Sciatic nerve (tissue), 1 donor: ENCODE measurements around the gene OPRD1.

DNA sequence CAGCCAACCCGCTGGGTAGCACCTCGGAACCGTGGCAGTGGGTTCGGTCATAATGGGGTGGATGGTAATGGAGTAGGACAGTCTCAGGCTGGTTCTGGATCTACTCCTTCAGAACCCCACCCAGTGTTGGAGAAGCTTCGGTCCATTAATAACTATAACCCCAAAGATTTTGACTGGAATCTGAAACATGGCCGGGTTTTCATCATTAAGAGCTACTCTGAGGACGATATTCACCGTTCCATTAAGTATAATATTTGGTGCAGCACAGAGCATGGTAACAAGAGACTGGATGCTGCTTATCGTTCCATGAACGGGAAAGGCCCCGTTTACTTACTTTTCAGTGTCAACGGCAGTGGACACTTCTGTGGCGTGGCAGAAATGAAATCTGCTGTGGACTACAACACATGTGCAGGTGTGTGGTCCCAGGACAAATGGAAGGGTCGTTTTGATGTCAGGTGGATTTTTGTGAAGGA is 6.6 kb downstream of the YTHDF2 start:
- PRO-cap: no peak

DNA sequence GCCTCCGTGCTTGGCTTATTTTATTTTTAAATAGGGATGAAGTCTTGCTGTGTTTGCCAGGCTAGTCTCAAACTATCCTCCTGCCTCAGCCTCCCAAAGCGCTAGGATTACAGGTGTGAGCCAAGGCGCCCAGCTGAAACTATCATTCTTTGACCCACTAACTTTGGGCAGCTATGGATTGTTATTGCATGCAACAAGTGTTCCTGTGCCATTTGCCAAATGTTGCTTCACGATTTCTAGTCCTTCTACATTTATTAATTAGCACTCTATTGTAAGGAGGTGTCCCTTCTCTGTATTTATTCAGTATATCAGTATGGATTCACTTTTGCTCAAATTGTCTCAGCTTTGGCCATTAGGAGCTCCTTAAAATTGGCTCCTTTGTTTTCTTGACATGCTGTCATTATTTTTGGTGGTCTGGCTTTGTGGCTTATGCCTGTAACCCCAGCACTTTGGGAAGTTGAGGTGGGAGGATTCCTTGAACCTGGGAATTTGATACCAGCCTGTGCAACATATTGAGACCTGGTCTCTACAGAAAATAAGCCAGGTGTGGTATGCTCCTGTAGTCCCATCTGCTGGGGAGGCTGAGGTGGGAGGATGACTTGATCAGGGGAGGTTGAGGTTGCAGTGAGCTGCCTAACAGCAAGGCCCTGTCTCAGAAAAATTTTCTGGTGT is 36.5 kb downstream of the YTHDF2 start:
- PRO-cap: no peak

DNA sequence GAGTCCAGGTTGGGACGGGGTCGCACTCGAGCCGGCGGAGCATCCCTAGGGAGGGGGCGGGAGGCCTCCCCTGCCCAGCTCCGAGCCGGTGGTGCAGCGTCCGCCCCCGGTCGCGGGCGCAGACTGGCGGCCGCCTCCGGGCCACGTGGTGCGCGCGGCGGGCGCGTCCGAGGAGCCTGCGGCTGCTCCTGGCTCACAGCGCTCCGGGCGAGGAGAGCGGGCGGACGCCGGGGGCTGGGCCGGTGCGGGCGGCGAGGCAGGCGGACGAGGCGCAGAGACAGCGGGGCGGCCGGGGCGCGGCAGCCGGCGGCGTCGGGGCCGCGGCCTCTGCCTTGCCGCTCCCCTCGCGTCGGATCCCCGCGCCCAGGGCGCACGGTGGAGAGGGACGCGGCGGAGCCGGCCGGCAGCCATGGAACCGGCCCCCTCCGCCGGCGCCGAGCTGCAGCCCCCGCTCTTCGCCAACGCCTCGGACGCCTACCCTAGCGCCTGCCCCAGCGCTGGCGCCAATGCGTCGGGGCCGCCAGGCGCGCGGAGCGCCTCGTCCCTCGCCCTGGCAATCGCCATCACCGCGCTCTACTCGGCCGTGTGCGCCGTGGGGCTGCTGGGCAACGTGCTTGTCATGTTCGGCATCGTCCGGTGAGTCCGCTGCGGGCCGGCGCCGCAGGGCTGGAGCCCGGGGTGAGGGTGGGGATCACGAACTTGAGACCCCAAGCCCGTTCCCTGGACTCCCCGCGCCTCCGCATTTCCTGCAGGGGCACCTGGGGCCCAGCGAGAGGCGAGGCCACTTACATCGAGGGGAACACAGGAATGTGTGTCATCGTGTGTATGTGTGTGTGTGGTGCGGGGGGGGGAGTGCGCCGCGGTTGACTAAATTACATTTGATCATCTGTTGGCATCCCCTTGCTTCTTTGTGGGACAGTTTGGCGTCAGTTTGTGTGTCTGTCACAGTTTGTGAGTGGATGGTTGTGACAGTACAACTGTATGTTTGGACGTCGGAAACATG is at the start of gene OPRD1:
Gene OPRD1 (plus strand): TSS at position 196 of the 1,003 bp plus-strand sequence.
- PRO-cap: no peak

DNA sequence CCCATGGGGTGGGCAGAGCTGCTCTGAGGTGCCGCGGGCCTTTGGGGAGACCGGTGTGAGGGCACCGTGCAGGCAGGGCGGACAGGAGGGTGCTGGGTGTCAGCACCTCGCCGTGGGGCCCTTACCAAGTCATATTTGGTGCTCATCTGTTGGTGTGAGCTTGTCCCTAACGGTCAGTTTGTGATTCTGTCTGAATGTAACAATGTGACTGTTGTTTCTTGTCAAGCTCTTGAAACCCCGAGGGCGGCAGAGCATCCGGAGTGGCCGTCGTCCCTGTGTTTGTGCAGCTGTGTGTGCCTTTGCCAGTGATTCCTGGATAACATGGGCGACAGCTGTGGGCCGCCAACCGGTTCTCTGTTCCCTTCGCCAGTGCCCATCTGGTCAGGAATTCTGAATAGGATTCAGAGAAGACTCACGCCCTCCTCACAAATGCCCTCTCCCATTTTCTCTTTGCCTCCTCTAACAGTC is 1.0 kb downstream of the OPRD1 start:
- PRO-cap: no peak

- PRO-cap: bidirectional peak, plus-strand start at chr1:28914569, minus-strand start at chr1:28914303
These were observed 345 bp upstream of the EPB41 start for GRCh38 chr1:28914009-28914438.

DNA sequence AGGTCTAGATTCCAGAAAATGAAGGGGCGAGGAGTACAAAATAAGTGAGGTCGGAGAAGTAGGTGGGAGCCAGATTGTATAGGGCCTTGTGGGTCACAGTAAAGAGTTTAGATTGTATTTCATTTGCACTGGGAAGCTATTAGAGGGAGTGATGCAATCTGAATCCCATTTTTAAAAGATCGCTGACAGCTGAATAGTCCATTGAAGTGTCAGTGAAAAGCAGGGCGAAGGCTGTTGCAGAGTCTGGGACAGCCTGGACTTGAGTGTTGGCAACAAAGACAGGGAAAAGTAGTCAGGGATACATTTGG is 80.2 kb downstream of the TMEM200B start:
- PRO-cap: no peak

GRCh38 chr1:29120118-29120938 is 3.4 kb downstream of the TMEM200B start:
- PRO-cap: no peak

DNA sequence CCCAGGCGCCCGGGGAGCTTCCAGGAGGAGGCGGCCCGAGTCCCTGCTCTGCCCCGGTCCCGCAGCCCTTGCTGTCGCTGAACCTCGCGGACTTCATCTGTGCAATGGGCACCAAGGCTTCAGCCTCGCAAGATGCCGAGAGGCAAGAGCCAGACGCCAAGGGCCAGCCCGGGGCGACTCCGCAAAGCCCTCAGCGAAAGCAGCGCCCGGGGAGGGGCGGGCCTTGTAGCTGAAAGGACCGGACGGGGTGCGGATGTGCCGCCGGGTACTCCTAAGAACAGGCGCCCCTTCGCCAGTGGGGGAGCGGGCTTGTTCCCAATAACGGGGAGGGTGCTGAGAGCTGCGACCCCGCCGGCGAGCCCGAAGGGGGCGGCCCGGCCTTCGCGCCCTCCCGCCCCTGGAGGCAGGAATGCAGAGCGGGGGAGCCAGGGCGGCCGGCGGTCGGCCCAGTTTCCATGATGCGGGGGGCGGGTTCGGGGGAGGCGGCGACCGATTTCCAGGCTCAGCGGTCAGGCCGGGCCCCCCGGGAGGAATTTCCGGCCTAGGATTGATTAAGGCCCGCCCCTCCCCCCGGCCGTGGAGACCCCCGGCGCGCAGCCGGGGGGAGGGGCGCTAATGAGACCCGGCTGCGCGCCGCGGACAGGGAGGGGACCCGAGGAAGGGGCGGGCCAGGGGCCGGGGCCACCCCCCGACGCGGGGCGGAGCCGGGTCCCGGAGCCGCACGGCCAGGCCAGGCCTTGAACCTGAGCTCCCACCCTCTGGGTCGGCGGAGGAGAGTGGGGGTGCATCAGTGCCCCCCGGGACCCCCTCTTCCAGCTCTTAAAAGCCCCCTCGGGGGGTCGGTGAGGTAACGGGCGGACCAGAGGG is 767 bp upstream of the TMEM200B start:
- PRO-cap: bidirectional peak, plus-strand start at position 478 of the sequence, minus-strand start at position 411 of the sequence; bidirectional peak, plus-strand start at position 709 of the sequence, minus-strand start at position 654 of the sequence

- PRO-cap: no peak
These were observed 27.0 kb downstream of the SRSF4 start for GRCh38 chr1:29154543-29155304.

DNA sequence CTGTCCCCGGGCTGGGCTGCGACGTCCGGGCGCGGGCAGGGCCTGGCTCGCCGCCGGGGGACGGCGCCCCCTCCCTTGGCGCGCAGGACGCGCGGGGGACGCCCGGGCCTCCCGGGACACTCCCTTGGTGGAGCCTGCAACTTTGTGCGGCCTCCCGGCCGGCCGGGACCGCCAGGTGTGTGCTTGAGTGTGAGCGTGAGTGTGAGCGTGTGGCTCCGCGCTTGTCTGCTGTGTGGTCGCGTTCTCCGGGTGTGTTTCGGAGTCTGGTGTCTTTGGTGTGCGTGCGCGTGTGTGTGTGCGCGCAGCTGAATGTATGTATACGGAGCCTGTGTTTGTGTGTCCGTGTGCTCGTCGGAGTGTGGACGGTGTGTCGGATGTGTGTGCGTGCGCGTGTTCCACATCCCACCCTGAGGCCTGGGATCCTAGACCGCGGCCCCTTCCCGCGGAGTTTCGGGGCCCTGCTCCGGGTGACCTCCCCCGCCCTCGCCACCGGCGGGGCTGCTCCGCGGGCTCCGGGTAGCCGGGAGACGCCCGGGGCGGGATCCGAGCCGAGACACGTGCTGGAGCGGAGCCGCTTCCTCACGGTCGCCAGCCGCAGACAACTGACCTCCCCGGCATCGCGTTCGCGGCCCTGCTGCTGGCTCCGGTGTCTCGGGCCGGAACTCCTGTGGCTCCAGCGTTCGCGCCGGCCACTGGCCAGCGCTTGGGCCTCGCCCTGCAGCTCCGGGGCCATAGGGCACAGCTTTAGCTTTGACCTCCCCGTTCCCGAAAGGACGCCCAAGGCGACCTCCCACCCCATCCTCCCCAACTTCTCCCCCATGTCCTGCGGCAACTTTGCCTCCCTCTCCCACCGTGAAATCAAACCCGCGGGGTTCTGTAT is 1.8 kb downstream of the PTPRU start:
- PRO-cap: bidirectional peak, plus-strand start at position 551 of the sequence, minus-strand start at position 500 of the sequence

- PRO-cap: no peak
These were observed 201.2 kb downstream of the MATN1 start for GRCh38 chr1:30522181-30522678.

DNA sequence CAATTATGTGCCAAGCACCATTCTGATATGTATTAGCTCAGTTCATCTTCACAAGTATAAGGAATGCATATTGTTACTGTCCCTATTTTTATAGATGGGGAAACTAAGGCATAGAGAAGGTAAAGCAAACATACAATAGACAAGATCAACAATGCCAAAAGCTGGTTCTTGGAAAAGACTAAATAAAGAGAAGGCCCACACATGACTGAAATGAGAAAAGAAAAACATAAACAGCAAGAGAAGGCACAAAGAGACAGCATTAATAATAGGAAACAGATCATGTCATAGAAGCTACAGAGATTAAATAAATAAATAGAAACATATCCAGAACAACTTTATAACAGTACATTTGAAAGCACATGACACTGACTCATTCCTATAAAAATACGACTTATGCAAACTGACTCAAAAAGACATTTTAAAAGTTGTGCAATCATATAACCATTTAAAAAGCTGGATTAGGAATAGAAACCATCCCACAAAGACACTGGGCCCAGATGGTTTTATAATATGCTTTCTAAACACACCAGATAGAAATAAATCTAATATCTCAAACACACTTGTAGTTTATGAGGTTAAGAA is 47.8 kb downstream of the MATN1 start:
- PRO-cap: no peak

DNA sequence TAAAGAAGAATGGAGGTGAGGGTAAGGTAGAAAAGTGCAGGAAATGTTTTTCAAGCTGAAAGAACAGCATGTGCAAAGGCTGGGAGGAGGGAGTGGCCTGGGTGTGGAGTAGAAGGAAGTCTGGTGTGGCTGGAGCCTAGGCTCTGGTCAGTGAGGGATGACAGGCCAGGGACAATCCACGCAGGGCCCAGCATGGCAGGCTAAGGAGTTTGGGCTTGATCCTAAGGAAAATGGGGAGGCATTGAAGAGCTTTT is 45.9 kb downstream of the MATN1 start:
- PRO-cap: no peak

DNA sequence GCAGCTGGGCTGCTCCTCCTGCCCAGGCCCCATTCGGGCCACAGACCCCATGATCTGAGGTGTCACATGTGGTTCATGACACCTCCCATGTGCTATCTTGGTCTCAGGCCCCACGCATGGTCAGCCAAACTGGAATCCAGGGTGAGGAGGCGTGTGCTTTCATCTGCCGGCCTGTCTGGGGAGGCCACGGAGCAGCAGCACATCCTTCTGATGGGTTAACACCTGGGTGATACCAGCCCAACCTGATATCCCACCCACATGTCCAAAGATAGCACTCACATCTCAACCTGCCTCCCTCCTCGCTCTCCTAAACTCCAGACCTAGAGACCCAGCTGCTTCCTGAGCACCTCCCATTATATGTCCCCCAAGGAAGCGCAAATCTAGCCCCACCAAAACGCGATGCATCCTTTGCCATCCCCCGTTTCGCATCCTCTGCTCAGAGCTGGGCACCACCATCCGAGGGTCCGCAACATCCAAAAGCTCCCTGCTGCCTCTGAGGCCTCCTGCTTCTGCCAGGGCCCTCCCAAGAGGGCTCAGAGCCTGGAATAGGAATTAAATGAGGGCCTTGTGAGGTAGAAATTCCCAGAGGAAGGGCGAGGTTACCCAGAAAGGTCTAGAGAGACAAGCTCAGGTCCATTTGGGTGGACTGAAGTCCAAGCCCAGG is 6.1 kb upstream of the MATN1 start:
- PRO-cap: no peak

DNA sequence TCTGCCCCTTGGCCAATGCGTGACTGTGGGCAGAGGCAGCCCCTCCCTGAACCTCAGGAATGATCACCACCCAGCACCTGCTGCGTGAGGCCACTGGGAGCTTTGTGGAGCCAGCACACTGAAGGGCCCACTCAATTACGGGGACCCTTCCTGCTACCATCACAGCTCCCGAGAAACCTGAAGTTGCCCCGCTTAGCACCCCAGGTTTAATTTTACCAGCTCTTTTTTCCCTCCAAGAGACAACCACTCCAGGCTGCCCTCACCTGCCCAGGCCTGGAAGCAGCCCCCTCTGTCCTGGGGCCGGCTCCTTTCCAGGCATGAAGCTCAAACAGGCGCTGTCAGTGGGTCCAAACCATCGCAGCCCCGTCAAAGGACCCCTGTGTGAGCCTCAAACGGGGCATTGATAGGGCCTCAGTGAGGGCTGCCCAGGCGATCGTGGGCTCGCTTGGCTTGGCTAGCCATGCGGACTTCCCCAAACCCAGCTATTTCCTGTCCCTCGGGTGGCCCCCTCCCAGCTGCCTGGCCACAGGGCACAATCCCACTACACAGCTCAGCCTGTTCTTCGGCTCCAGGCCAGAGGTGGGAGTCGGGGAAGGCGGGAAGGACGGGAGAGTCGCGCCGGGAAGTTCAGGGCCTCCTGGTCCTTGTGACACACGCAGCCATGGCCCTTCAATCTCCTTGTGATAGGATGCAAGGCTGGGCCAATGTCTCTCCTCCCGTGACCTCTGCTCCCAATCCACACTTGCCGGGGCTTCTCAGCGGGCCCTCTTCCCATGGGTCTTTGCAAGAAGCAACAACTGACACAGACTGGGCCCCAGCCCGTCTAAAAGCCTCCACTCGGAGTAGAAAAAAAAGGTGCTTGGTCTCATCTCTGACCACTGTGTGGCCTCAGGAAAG is 6.9 kb upstream of the MATN1 start:
- PRO-cap: no peak

DNA sequence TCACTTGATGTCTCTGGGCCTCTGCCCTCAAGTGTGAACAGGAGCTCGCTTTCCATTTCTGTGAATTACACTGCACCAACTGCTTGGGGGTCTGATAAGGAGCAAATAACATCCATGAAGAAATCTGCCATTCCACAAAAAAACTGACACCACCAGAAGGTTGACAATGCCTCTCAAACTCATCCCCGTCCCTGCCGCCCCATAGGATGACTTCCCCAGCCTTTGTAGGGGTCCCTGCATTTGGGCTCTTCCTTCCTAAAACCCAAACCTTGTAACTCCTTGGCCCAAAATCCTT is 7.5 kb upstream of the MATN1 start:
- PRO-cap: no peak

DNA sequence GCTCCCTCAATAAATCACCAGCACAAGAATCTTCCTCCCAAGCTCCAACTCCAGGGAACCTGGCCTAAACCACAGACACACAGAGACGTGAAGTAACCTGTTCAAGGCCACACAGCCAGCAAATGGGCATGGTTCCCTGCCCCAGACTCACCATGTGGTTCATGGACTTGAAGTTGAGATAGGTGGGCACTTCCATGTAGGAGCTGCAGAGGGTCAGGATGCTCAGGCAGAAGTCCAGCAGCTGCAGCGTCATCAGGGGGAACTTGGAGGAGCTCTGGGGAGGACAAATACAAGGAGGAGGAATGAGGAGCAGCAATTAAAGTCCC is 15.4 kb upstream of the MATN1 start:
- PRO-cap: no peak

DNA sequence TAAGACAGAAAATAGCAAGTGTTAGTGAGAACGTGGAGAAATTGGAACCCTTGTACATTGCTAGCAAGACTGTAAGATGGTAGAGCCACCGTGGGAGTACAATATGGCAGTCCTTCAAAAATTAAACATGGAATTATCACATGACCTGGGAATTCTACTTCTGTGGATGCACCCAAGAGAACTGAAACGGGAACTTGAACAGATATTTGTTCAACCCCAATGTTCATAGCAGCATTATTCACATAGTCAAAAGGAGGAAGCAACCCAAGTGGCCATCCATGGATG is 22.7 kb upstream of the LAPTM5 start:
- PRO-cap: no peak

GRCh38 chr1:30780622-30780980 is 23.0 kb upstream of the LAPTM5 start:
- PRO-cap: no peak

DNA sequence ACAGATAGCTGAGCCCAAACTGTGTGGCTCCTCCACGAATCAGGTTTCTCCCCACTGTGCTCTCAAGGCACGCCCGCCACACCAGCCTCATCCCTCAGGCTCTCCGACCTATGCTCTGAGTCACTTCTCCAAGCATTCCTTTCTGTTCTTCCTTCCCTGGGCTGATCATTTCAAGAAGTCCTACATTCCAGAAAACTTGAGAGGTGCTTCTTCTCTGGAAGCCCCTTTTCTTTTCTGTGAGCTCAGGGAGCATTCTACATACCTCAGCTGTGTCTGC is 25.4 kb upstream of the SDC3 start:
- PRO-cap: no peak